Right atrium auricular region (tissue), 2 donors: ENCODE measurements around the genes P2RY2 and UCP3.

DNA sequence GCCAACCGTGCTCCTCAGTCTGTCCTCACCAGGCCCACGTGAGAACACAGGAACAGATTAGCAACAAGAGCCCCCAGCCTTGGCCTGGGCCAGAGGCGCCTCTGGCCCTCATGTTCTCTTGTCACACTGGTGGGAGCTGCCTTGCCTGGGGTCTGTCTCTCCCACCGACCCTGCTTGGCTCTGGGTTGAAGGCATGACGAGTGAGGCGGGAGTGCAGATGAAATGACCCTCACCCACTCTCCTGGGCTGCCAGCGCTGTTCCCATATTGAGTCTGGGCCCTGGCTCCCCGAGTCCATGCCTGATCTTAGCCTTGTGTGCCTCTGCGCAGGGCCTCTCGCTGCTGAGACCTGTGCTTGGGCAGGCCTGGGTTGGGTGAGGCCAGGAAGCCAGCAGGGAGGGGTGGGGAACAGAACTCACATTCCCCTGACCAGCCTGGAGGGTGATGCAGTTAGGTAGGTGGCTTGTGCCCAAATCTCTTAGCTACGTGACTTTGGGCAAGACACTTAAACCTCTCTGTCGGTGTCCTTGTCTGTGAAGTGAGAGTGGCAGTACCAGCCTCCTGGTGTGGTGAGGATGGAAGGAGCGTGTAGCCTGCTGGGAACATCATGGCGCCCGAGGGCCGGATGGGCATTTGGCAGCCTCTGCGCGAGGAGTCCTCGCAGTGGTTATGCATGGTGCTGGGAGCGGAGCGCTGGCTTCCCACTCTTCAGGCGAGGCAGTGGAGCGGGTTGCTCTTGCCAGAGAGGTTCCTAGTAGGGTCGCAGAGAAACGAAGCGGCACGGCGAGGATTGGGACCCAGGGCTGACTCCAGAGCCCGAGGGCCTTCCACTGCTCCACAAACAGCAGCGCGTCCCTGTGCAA lies 6.7 kb downstream of the ATG16L2 start:
- PRO-cap, result no peak
- RAMPAGE, long total RNA, 2 experiments, result no peak in any of the 2 experiments

DNA sequence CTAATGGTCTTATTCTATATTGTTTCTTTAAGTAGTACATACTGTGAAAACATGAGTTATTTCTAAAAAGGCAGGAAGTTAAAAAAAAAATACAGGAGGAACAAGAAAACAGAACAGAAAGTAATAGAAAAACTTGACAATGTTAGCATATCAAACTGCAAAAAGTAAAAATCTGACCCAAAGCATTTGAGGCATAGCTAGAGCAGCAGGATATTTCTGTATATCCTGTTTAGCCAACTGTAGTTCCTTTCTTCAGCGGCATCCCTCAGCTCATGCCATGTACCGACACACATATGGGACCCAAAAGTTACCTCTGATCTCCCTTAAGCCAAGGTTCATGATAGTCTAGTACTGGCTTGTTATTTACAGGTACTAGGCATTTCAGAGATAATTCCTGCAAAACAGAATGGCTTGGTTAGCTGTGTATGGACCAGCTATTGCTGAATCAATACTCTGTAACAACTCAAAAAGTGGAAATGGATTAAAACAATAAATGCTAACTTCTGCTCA lies 94.1 kb downstream of the FCHSD2 start:
- PRO-cap, result no peak
- RAMPAGE, long total RNA, 2 experiments, result no peak in any of the 2 experiments

DNA sequence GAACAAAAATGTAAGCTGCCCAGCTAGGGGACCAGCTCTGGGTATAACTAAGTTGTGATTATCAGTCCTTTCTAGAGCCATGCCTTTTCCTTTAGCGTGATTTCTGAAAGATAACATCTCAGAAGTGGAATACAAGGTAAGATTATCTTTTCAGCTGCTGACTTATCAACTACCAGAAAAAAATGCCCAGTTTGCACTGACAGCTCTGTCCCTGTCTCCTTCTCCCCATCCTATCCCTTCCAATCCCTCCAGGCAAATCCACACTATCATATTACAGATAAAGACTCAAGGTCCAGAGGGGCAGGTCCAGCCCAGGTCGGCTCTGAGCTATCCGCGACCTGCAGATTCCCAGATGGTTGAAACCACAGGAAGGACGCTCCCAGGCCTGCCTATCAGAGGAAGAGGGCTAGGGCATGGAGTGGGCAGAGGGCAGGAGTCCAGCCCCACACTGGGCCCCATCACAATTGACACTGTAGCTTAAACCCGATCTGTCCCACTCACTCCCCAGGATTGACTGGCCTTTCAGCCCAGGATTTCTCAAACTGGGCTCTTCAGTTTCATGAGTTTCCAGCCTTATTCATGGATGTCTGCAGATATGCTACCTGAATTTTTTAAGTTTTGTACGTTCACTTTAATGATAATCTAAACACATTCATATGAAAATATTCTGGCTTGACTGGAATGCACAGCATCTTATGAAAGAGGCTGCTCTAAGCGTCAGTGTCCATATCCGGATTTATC lies 16.3 kb upstream of the FCHSD2 start:
- PRO-cap, result bidirectional peak, plus-strand start at position 461 of the sequence, minus-strand start at position 260 of the sequence
- RAMPAGE, long total RNA, 2 experiments, result start-site peak on the minus strand in 1 of 2 experiments, centred at position 262 of the sequence, 18 reads per replicate

DNA sequence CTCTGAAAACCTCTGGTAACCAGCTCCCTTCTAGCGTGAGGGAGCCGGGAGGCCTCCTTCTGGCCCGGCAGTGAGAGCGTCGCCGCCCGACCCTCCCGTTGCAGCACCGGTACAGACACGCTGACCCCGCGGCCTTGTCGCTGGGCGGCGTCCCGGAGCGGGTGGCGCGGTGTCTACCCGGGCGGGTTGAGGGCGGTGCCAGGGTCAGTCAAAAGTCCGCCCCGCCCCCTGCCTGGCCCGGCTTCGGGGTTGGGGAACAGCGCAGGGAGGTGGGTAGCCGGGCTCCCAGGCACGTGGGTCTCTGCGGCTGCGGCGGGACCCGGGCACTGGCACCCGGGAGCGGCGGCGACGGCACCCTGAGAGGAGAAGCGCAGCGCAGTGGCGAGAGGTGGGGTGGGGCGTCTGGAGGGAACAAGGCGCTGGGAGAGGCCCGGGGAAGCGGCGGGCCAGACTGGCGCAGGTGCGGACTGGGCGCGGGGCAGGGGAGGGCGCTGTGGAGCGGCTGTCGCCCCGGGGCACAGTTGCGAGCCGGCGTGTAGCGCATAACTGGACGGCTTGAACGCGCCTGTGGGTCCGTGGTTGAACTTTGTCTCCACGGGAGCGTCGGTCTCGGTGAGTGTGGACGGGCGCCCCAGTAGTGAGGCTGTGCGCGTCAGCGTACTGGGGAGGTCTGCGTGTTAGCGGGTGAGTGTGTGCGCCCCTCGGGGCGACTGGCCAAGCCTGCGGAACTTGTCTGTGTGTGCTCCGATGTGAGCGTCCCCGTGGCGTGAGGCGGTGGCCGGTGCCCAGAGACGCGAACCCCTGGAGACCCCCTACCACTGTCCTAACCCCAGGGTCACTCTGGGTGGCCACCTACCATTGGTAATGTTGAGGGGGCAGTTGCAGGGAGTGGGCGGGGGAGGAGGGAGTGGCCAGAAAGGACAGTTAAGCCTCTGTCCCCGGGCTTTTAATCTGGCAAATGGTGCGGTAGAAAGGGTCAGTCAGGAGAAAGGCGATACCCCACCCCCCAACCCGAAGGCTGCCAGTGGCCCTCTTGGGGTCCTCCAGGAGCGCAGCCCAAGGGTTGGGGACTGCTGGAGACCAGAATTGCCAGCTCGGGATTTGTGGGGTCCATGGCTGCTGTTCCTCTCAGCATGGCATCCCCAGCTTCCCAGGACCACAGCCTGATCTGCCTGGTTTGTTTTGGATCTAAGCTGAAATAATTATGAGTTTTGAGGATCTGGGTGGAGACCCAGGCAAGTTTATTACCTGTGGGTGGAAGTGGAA lies at the start of gene P2RY2:
Gene P2RY2, plus strand, starts transcription at position 237 of the 1,266 bp plus-strand sequence.
- PRO-cap, result bidirectional peak, plus-strand start at position 240 of the sequence, minus-strand start at position 111 of the sequence; bidirectional peak, plus-strand start at position 520 of the sequence, minus-strand start at position 453 of the sequence; unidirectional peak, plus-strand start at position 520 of the sequence; unidirectional peak, minus-strand start at position 649 of the sequence
- RAMPAGE, long total RNA, 2 experiments, result start-site peak on the plus strand in 2 of 2 experiments, centred at positions 231 to 236 of the sequence, 57 to 61 reads per replicate; start-site peak on the minus strand in 1 of 2 experiments, centred at position 115 of the sequence, 7 reads per replicate

DNA sequence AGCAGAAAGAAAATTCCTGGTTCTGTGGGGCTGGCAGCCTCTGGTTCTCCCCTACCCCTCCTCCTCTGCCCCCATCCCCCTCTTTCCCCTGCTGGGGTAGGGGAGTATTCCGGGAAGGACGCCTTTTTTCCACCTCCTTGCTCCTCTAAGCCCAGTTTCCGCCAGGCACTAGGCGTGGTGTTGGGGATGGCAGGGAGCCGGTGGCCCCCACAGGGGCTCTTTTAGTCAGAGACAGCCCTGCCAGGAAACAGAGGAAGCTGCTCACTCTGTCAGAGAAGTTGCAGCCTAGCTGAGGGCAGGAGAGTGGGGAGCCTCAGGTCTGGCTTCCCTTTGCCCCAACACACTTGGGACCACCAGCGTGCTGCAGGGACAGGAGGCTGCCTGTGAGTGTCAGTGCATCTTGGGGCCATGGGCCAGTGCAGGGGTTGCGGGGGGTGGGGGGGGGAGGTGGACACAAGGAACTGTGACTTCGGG lies 15.5 kb upstream of the ARHGEF17 start:
- PRO-cap, result no peak
- RAMPAGE, long total RNA, 2 experiments, result no peak in any of the 2 experiments

DNA sequence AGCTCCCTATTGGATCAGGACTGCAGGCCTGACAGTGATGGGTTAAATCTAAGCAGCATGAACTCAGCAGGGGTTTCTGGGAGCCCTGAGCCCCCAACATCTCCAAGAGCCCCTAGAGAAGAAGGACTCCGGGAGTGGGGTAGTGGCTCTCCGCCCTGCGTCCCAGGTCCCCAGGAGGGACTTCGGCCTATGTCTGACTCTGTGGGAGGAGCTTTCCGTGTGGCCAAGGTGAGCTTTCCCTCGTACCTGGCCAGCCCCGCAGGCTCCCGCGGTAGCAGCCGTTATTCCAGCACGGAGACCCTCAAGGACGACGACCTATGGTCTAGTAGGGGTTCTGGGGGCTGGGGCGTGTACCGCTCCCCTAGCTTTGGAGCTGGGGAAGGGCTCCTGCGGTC lies 1.5 kb downstream of the ARHGEF17 start:
- PRO-cap, result no peak
- RAMPAGE, long total RNA, 2 experiments, result no peak in any of the 2 experiments

DNA sequence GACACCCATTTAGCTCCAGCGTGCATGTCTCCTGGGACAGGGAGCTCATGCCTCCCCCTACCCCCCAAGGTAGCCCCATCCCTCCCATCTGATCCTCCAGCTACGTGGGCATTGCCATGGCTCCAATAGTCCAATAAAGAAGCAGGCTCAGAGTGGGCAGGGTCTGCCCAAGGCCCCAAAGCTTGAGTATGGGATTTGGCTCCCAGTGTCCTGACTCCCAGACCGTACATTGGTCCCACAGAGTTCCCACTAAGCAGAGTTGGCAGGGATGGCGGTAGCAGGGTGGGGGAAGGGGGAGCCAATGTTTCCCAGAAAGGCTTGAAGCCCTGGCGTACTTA lies 9.1 kb downstream of the ARHGEF17 start:
- PRO-cap, result bidirectional peak, plus-strand start outside the sequence, minus-strand start at position 231 of the sequence
- RAMPAGE, long total RNA, 2 experiments, result no peak in any of the 2 experiments

- PRO-cap, result no peak
- RAMPAGE, long total RNA, 2 experiments, result no peak in any of the 2 experiments
These were observed 23.2 kb downstream of the ARHGEF17 start for GRCh38 chr11:73331120-73331739.

GRCh38 chr11:73404129-73404762 lies 28.0 kb downstream of the RELT start:
- PRO-cap, result no peak
- RAMPAGE, long total RNA, 2 experiments, result no peak in any of the 2 experiments

DNA sequence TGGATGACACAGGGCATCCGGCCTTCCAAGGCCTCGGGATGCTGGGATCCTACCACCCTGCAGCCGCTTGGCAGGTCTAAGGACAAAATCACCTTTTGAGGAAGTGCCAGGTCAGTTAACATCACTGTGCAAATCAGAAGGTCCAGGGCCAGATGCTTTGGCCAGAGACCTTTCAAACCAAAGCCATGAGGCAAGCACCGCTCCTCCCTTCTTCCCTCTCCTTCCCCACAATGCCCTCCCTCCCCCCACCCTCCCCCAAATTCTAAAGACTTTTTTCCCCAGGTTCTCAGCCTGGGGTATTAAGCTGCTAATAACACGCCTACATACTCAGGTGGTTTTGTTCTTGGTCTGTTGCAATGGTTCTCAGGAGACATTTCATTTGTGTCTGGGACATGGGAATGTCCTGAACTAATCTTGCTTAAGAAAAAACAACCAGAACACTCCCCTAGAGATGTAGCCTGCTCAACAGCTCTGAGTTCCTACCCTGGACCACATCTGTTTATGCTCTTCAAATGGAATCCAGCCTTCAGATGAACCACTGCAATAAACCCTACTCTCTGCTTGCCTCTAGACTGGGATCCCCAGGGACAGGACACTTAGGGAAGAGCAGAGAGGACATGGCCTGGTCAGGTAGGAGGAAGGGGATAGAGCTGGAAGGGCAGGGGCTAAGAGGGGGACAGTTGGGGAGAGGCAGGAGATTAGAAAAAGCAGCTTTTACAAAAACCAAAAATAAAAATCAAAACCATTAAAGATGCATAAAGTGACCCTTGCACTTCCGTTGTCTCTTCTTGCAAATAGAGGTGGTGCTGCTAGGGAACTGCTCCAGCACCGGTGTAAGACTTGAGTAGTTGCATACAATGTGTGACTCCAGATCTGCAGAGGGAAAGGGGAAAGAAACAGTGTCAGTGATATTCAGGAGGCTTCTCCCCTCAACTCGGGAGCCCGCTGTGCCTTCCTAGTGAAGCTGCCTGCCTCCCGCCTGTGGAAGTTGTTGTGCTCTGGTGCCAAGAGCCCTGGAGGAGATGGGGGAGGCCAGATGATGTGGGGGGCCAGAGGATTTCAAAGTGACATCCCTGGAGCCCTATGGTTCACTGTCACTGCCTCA lies 30.0 kb downstream of the RELT start:
- PRO-cap, result no peak
- RAMPAGE, long total RNA, 2 experiments, result no peak in any of the 2 experiments

GRCh38 chr11:73648389-73649100 lies 2.2 kb downstream of the PLEKHB1 start:
- PRO-cap, result no peak
- RAMPAGE, long total RNA, 2 experiments, result no peak in any of the 2 experiments

DNA sequence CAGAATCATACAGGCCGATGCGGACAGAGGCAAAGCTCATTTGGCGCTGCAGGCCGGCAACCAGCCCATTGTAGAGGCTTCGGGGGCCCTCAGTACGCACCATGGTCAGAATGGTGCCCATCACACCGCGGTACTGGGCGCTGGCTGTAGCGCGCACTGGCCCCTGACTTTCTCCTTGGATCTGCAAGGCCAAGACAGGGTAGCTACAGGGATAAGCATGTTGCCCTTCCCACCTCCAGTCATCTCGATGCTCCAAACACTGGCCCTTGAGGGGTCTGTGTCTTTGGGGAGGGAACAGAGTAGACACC lies 4.8 kb downstream of the UCP2 start:
- PRO-cap, result no peak
- RAMPAGE, long total RNA, 2 experiments, result no peak in any of the 2 experiments

- PRO-cap, result bidirectional peak, plus-strand start at chr11:74009165, minus-strand start at chr11:74009085
- RAMPAGE, long total RNA, 2 experiments, result no peak in any of the 2 experiments
These were observed at the start of gene UCP3 for GRCh38 chr11:74008885-74009396. Gene UCP3, minus strand, starts transcription at chr11:74009085.

GRCh38 chr11:74465318-74465952 lies 1.9 kb downstream of the KCNE3 start:
- PRO-cap, result no peak
- RAMPAGE, long total RNA, 2 experiments, result no peak in any of the 2 experiments

- PRO-cap, result no peak
- RAMPAGE, long total RNA, 2 experiments, result no peak in any of the 2 experiments
These were observed 51.6 kb downstream of the POLD3 start for GRCh38 chr11:74643899-74644502.

DNA sequence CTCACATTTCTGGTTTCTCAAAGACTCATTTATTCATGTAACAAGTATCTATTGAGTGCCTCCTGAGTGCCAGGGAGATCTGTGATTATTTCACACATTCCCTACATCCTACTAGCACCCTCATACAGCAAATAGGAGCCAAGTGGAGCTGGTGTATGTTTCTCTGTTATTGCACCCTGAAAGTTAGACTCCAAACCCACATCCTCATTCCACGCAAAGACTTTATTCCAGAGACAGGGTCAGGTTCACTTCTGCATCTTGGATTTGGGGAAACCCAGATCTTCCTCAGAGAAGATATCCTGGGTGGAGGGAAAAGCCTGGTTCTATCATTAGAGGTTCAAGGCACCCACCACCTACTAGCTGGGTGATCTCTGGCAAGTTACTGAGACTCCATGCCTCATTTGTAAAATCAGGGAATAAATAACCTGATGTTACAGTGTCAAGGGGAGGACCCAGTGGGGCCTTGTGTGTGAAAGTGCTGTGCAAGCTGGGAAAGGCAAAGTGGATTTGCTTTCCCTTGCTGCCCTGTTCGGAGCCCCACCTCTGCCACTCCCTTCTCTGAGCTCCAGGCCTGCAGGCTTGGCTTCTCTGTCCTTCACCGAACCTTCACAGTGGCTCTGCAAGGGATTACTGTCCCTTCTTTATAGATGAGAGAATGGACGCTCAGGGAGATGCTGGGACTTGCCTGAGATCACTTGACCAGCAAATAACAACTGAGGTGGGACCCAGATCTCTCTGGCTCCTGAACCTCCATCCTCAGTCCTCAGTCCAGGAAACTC lies 990 bp upstream of the SLCO2B1 start:
- PRO-cap, result no peak
- RAMPAGE, long total RNA, 2 experiments, result no peak in any of the 2 experiments

GRCh38 chr11:75182484-75183177 lies 31.7 kb downstream of the SLCO2B1 start:
- PRO-cap, result no peak
- RAMPAGE, long total RNA, 2 experiments, result no peak in any of the 2 experiments

GRCh38 chr11:75195089-75196023 lies 44.4 kb downstream of the SLCO2B1 start:
- PRO-cap, result unidirectional peak, minus-strand start at chr11:75195316
- RAMPAGE, long total RNA, 2 experiments, result no peak in any of the 2 experiments

DNA sequence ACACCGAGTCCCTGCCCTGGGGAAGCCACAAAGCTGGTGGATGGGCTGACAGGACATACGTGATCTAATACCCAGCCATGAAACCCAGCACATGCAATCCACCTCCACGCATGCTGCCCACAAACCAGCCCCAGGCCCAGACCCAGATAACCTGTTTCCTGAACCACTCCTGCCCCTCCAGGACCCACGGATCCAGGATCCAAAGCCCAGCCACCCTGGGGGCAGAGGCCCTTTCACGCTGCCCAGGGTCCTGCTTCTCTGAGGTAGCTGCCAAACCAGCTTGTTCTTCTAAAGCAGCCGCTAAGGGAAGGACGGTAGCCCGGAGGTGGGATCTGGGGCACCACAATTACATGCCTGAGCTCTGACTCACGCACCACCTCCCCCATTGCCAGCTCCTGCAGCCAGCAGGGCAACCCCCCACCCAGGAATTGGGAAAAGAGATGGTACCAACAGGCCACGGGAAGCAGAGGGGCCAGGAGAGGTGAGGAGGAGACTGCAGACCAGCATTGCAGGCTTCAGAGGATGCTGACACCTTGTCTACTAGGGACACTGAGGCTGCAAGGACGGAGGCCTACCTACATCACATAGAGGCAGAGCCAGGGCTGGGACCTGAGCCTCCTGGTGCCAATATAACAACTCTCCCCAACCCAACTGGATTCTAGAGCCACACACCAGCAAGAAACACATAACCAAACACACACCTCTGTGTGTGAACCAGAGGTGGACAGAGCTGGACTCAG lies 35.1 kb downstream of the GDPD5 start:
- PRO-cap, result no peak
- RAMPAGE, long total RNA, 2 experiments, result no peak in any of the 2 experiments

DNA sequence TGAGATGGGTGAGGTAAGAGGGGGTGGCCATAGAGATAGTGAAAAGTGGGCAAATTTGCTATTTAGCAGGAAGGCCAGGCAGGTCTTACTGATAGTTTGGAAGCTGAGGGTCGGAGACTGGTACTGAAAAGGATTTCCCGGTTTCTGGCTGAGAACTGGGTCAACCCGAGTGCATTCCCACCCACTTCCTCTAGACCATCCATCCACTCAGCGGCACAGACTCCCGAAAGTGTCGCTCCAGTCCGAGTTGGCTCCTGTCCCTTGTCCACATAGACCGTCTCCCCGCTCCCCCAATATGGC lies 20.7 kb downstream of the SERPINH1 start:
- PRO-cap, result unidirectional peak, plus-strand start at position 193 of the sequence
- RAMPAGE, long total RNA, 2 experiments, result no peak in any of the 2 experiments